ENCODE measurements around the genes NEK2, INTS7 and PACC1.

DNA sequence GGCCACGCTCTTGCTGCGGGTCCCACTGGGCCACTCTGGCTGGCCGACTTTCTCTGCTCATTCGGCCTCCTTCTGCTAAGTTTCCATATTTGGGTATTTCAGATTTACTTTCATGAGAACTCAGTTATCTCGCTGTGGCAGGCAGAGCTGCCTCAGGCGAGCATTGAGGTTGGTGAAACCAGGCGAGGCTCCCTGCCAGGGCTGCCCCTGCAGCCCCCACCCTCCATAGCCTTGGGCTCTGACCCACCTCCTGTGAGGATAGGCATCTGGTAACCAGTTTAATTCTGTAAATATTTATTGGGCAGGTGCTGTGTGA lies 957 bp downstream of the TRAF5 start:
- PRO-cap: unidirectional peak, minus-strand start at position 37 of the sequence; unidirectional peak, minus-strand start at position 77 of the sequence

- PRO-cap: no peak
These were observed 45.7 kb downstream of the TRAF5 start for GRCh38 chr1:211372145-211372971.

GRCh38 chr1:211524460-211525093 lies 32.6 kb upstream of the RD3 start:
- PRO-cap: no peak

DNA sequence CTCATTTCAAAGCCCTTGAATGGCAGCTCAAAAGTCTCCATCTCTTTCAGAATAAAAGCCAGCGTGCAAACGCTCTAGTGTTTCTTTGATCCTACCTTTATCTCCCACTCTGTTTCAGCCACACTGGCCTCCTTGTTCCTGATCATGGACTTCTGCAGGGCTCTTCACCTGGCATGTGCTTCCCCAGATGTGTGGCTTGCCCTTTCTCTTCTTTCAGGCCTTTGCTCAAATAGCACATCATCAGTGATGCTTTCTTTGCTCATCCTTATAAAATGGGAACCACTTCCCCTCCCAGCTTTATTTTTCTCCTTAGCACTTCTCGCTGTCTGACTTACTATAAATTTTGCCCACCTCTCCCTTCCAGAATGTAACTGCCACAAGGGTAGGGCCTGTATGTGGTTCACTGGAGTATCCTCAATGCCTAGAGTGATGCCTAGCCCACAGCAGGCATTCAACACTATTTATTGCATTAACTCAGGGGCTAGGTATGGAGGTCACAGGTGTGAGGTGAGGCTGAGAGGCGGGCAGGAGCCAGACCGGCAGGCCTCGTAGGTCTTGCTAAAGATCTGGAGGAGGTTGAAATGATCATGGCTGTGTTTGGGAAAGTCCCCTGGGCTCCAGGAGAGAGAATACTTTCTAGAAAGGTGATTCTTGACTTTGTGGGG lies 31.0 kb downstream of the SLC30A1 start:
- PRO-cap: no peak

GRCh38 chr1:211611118-211611685 lies 32.2 kb upstream of the SLC30A1 start:
- PRO-cap: no peak

GRCh38 chr1:211630112-211631155 lies 45.0 kb downstream of the NEK2 start:
- PRO-cap: no peak

- PRO-cap: bidirectional peak, plus-strand start at chr1:211675787, minus-strand start at chr1:211675650
These were observed at the start of gene NEK2 for GRCh38 chr1:211674979-211676265. Gene NEK2, minus strand, starts transcription at chr1:211675621.

DNA sequence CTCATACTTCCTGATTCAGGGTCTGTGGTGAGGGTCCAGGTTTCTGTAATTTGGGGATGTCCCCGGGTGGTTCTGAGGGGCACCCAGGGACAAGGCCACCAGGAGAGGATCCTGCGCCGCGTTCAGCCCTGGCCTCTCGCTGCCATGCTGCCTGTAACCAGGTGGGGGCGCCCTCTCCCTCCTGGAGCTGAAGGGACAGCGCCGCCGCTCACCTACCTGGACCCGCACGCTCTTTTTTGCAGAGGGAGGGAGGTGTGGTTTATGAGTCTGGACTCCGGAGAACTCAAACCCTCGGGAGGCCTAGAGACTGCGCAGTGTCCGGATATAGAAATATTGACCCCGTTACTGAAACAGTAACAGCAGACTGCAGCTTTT lies 23.1 kb upstream of the NEK2 start:
- PRO-cap: no peak

DNA sequence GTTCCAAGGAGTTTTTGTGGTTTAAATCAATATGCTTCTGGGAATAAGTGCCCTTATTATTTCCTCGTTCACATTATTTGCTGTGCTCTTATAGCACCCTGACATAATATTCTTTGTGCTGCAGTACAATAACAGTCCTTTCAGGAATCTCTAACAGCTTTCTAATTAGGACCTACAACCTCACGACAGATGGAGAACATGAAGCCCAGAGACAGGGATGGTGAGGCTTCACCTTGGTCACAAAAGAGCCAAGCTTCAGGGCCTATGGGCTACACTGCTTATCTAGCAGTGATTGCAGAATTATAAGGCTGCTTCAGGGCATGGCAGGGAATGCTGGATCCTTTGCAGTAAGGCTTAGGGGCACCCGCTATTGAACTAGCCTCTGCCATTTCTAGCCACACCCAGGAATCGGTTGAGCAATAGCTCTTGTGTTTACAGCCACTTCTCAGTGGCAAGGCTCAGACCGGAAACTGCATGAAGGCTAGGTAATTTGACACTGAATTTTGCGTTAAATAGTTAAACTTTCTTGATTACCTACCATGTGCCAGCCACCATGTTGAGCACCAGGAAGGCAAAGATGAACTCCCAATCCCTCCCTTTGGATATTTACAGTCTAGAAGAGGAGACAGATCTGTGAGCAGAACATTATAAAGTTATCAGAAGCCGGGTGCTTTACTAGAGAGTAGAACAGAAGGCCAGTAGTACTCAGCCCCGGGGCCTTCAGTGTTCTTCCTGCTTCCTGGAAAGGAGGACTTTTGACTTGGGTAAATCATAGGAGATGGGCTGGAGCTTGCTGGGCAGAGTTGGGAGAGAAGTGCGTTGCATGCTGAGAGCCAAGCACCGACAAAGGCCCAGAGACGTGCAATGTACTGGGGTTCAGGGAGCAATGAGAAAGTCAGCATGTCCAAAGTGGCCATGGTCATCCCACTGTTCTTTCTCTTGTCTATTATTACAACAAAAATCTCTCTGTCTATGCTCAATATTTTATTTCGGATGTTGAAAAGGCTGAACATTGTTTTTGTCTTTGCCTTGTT lies 98.5 kb upstream of the LPGAT1 start:
- PRO-cap: unidirectional peak, plus-strand start at position 461 of the sequence

DNA sequence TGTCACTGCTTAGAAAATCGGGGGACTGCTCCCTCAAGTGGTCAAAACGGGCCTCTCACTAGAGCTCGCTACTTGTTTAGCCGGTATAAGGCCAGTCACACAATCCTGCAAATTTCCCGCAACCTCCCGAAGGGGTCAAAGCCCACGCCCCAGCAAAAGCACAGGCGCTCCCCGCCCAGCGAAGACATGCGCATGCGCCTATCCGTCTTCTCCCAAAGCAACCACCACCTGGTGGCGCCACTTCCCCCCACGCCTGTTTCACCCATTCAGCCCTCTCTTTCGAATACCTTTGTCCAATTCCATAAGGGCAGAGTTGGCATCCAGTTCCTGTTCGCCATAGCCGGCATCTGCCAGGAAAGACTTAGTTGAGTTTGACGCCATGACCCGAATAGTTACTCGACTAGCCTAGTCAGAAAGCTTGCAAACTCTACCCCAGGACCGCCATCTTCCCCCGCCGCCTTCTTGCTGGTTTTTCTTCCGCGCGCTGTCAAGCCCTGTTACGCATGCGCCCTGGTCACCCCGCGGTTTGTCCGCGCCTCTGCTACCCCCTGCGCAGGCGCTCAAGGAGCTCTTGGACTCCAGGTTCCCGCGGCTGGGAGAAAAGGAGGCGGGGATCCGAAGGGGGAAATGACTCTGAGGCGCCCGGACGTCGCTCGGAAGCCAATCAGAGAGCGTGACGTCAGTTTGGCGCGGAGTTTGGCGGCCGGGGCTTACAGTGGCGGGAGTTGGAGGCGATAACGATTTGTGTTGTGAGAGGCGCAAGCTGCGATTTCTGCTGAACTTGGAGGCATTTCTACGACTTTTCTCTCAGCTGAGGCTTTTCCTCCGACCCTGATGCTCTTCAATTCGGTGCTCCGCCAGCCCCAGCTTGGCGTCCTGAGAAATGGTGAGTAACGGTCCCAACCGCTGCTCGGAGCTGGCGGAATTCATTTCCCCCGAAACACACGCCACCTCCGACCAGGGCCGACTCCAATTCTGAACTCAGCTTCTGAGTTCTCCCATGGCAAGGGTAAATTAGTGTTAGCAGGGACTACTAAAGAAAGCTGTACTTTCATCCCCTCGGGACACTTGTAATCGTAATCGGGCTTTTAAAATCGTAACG lies at the start of gene INTS7:
Gene INTS7 (minus strand): TSS at position 501 of the 1,102 bp plus-strand sequence.
- PRO-cap: bidirectional peak, plus-strand start at position 240 of the sequence, minus-strand start at position 183 of the sequence; bidirectional peak, plus-strand start at position 693 of the sequence, minus-strand start at position 489 of the sequence

DNA sequence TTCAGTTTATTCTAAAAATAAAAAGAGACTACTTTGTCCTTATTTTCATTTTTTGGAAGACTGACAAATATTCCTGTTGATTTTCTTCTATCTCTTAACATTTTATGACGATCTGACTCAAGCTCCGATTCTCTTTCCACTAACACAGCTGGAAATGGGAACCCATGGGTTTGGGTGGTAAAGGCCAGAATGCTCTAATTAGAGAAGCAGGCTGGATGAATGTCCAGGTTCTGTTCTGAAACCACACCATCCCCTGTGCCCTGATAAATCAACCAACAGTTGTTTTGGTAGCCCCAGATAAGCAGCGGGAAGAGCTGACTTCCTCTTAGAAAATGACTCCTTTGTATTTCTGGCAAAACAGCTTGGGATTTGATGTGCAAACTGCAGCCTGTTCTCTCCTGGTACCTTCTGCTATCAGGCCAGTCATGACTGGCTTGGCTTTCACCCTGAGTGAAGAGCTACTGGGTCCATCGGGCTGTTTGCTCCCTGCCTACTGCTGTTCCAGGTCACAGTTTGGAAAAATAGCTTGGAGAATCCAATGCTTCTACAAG lies 116.6 kb downstream of the DTL start:
- PRO-cap: no peak

DNA sequence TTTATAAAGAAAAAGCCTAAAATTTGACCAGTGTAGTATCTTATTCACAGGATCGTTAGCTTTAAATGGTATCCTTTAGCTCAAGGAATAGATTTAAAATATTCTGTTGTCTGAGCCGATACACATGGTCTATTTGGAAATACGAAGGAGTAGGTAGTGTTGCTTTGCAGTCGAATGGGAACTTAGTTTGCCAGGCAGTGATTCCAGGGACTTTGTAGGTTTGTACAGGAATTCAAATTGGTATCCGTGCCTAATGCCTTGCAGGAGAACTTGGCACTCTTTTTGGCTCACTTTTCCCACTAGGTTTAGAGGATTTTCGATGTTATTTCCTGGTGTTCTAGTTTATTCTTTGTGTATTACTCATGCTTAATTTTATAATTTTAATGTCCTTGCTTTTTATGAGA lies 1.6 kb downstream of the PPP2R5A start:
- PRO-cap: unidirectional peak, minus-strand start at position 189 of the sequence

DNA sequence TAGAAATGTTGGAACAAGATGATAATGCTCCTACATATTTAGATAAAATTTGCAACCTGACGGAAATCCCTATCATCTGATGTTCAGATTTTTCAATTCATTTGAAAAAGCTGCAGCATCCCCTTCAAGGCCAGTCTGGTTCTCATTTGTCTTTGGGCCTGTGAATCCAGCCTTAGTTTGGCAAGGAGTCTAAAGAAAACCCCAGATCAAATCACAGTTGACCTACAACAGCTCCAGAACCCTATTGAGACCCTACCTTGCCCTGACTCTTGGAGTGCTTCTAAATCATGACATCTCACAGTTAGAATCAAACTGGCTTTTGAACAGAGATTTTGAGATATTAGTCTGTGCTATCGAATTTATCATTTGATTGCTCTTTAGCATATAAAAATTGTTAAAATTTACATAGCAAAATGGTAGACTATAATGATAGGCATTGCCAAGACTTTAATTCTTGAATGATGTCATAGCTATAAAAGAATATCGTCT lies 2.1 kb downstream of the PPP2R5A start:
- PRO-cap: no peak

GRCh38 chr1:212414226-212415403 lies at the start of gene PACC1:
Gene PACC1, minus strand, starts transcription at chr1:212414886.
- PRO-cap: bidirectional peak, plus-strand start at chr1:212415086, minus-strand start at chr1:212414901

DNA sequence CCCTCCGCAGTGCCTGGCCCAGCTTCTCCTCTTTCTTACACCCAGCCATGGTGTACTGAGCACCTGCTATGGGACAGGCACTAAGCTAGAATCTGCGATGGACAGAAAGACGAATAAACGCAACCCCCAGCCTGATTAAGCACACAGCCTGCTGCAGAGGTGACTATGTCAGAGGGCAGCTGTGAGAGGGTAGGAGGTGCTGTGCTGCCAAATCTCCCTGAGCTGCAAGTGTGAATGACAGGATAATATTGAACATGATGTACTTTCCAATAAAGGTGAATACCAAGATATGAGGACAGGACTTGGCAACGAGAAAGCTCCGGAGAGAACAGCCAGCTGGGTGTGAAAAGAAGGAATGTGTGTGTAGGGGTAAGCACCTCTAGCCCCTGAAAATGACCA lies 83.1 kb upstream of the ATF3 start:
- PRO-cap: no peak

- PRO-cap: no peak
These were observed 6.7 kb downstream of the ATF3 start for GRCh38 chr1:212615300-212615640.

GRCh38 chr1:212667163-212668297 lies 32.1 kb downstream of the BATF3 start:
- PRO-cap: no peak

GRCh38 chr1:212671287-212672021 lies 28.2 kb downstream of the BATF3 start:
- PRO-cap: no peak

- PRO-cap: no peak
These were observed 42.1 kb upstream of the BATF3 start for GRCh38 chr1:212741610-212742242.

DNA sequence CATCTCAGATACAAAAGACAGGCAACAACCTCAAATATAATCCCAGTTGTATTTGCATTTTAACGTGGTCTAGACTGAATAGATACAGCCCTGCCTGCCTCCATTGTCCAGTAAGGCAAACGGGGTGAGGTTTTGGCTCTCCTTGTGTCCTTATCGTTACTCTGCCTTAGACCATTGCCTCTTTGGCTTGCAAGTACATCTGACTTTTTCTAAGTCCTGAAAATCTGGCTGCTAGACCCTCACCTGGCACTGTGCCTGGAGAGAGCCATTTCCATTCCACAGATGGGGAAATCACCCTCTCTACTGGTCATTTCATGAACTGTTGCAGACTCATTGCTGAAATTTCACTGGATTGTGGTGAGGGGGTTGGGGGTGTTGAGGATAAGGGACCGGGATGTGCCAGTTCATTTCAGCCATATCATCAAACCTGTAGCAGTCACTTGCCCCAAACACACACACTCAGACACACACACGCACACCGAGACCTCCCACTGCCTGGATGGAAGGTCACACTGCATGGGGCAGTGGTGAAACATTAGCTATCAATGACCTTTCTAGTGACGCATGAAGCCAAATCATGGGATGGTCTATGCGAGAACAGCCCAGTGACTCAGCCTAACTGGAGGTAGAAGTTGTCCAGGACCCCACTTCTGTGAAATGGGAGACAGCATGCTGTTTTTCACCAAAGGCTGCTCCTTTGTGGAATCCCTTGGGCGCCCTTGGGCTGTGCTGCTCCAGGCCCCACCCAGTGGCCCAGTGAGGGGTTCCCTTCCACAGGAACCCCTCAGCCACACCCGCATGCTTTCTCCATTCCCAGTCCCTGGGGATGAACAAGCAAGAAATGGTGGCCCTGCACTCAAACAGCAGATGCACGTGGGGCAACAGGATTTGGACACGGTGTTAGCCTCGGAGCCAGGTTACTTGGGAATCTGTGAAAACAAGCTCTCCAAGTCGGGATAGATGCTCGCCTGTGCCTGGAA lies 34.9 kb upstream of the VASH2 start:
- PRO-cap: no peak